Liver (tissue), 9 donors: ENCODE measurements around the genes TNNT1 and UBE2S.

- PRO-cap, 5 experiments, result peak in 4 of 5 experiments; most common minus-strand start chr19:54622569 (in 4)
- RAMPAGE, long total RNA, 2 experiments, result no peak in any of the 2 experiments
- RRBS, result no CpG with 5 or more reads among the region's 3 CpGs
These were observed 8.0 kb upstream of the LILRB1 start for GRCh38 chr19:54622283-54622774.

DNA sequence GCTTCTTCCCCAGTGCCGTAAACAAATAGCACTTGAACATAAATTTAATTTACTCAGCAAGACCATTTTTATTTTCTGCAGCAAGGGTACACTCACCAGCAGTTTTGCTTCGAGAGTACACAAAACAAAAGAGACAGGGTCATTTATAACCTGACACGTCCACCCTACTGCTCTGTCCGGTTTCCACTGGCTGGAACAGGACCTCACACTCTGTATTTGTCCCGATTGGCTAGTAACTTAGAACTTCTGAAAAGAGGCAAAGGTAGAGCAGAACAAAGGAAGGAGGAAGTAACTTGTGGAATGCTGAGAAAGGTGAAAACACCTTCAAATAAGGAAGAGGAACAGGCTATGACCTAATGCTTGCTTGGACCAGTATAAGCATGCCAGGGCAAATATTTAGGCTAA lies 2.4 kb upstream of the LILRB1 start:
- PRO-cap, 5 experiments, result no peak in any of the 5 experiments
- RAMPAGE, long total RNA, 2 experiments, result no peak in any of the 2 experiments
- RRBS, result no CpG with 5 or more reads among the region's 5 CpGs

DNA sequence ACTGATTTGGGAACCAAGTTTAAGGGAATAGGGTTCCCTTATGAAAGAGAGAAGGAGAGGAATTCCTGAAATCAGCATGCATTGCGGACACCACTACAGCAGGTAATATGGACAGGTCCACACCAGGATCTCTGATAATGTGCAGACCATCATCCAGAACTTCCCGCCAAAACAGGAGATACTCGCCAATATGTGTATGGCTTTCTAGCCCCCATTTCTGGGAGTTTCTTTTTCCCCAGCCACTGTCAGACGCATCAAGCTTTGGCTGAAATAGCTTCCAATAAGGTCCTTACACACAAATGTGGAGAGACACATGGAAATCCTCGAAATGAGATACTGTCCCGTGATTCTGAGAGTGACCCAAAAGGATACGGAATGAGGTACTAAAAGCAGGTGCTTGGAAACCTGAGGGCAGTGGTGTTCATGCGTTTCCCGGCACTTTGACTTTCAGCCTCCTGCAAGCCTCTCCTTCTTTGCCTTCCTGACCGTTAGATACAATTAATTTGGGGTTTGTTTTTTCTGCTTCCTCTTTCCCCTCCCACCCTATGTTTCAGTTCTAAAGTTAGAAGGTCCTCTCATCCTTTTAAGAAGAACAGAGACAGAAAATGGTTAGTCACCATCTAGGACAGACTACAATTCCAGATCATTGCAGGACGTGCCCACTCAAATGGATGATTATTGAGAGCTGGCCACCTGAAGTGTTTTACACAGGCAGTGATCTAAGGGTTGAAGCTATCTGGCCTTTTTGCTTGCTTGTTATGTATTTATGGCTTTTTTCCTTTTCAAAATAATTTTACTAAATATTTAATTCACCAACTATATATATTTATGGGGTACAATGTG lies 1.9 kb upstream of the LILRB4 start:
- PRO-cap, 5 experiments, result peak in 1 of 5 experiments; most common plus-strand start position 666 of the sequence (in 1); most common minus-strand start position 483 of the sequence (in 1)
- RAMPAGE, long total RNA, 2 experiments, result no peak in any of the 2 experiments
- RRBS, result no CpG with 5 or more reads among the region's 11 CpGs

DNA sequence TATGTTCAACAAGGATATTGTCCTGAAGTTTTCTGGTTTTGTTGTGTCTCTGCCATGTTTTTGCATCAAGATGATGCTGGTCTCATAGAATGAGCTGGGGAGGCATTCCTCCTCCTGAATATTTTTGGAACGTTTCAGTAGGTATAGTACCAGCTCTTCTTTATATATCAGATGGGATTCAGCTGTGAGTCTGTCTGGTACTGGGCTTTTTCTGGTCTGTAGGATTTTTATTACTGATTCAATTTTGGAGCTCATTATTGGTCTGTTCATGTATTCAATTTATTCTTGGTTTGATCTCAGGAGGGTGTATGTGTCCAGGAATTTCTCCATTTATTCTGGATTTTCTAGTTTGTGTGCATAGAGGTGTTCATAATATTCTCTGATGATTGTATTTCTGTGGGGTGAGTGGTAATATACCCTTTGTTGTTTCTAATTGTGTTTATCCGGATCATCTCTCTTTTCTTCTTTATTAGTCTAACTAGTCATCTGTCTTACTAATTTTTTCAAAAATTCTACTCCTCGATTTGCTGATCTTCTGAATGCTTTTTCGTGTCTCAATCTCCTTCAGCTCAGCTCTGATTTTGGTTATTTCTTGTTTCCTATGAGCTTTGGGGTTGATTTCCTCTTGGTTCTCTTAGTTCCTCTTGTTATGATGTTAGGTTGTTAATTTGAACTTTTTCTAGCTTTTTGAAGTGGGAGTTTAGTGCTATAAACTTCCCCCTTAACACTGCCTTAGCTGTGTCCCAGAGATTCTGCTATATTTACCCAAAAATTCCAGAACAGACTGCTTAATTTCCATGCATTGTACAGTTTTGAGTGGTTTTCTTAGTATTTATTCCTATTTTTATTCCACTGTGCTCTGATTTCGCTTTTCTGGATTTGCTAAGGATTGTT lies 3.2 kb downstream of the FCAR start:
- PRO-cap, 5 experiments, result no peak in any of the 5 experiments
- RAMPAGE, long total RNA, 2 experiments, result no peak in any of the 2 experiments
- RRBS, result no CpG with 5 or more reads among the region's 5 CpGs

DNA sequence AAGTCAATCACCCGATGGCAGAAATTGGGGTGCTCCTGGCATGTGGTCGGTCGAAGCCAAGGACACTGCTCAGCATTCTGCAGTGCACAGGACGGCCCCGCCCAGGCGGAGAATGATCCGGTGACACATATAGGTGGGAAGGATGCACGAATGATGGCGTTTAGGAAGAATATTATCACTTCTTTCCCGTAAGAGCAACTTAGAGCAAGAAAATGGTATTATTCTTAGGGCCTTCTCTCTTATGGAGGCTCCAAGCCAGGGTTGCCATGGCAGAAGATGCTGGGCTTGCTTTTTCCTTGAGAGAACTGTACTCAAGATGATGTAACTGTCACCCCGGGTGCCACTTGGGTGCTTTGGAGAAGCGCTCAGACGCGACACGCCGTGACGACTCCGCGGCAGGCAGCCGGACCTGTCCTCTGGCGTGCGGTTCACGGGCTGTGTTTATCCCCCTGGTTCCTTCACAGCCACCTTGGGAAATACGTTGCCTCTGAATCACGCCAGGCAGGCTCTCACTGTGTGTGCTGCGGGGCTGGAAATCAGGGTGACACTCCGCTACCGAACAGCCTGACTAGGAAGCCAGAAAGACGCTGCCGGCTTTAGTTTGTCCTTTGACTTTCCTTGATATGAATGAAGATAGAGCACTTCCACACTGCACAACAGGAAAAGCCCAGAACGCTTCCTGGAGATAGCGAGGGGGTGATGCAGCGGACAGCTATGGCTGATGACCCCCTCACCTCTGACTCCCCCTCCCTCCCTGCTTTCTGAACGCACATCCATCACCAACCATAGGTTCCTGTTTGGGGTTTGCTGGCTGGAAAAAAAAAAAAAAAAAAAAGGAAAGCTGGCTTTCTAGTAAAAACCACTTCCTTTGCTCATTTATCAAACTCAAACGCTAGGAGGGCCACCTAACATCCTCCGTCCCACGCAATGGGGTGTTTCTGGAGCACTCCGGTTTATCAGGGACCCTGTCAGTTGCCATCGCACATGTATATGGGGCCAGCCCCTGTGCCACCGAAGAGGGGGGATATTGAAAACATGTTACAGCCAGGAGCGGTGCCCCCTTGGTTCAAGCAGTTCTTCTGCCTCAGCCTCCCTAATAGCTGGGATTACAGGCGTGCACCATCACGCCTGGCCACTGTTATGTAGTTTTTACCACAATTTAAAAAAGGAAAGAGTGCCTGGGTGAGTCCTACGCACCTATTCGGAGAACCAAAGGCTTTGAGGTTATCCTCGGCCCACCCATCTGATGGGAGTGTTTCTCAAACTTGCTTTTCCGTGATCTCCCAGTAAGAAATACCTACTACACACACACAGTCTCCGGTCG lies 3.7 kb upstream of the GP6 start:
- PRO-cap, 5 experiments, result no peak in any of the 5 experiments
- RAMPAGE, long total RNA, 2 experiments, result no peak in any of the 2 experiments
- RRBS, result 36% methylated on average over 10 of the region's 49 CpGs

GRCh38 chr19:55098600-55099286 lies 18.7 kb downstream of the PPP1R12C start:
- PRO-cap, 5 experiments, result no peak in any of the 5 experiments
- RAMPAGE, long total RNA, 2 experiments, result no peak in any of the 2 experiments
- RRBS, result no CpG with 5 or more reads among the region's 27 CpGs

DNA sequence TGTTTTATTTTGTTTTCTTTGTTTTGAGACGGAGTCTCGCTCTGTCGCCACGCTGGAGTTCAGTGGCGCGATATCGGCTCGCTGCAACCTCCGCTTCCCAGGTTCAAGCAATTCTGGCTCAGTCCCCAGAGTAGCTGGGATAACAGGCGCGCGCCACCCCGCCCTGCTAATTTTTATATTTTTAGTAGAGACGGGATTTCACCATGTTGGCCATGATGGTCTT lies 515 bp upstream of the PPP1R12C start:
- PRO-cap, 5 experiments, result no peak in any of the 5 experiments
- RAMPAGE, long total RNA, 2 experiments, result no peak in any of the 2 experiments
- RRBS, result no CpG with 5 or more reads among the region's 14 CpGs

DNA sequence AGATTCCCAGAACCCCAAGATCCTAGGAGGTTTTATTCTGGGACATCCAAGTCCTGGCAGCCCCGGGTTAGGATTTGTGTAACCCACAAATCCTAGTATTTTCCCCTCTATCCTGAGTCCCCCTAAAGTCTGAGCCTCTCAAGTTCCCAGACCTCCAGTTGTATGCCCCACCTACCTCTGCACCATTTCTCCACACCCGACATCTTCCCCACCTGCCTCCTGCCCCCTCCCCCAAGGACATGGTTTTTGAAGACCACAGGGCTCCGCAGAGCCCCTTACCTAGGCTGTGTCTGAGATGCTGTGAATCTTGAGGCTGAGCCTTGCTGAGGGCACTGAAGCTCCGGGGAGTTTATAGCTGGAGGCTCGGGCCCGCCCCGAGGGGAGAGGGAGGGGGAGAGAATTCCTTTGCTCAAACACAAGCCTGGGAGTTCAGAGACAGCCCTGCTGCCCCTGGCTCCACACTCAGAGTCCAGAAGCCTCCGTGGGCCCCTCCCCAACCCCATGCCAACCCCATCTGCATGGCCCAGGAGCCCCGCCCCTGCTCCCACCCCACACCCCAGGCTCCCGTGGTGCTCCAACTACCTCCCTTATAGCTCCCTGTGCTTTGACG lies at the start of gene TNNT1:
Gene TNNT1 (minus strand): TSS at position 325 of the 610 bp plus-strand sequence.
- PRO-cap, 5 experiments, result no peak in any of the 5 experiments
- RAMPAGE, long total RNA, 2 experiments, result no peak in any of the 2 experiments
- RRBS, result no CpG with 5 or more reads among the region's 11 CpGs

- PRO-cap, 5 experiments, result no peak in any of the 5 experiments
- RAMPAGE, long total RNA, 2 experiments, result no peak in any of the 2 experiments
- RRBS, result 74% methylated on average over 4 of the region's 15 CpGs
These were observed 1.4 kb upstream of the TNNI3 start for GRCh38 chr19:55158657-55159549.

GRCh38 chr19:55223918-55224525 lies 4.5 kb downstream of the TMEM86B start:
- PRO-cap, 5 experiments, result no peak in any of the 5 experiments
- RAMPAGE, long total RNA, 2 experiments, result no peak in any of the 2 experiments
- RRBS, result no CpG with 5 or more reads among the region's 22 CpGs

GRCh38 chr19:55227062-55227683 lies 1.4 kb downstream of the TMEM86B start:
- PRO-cap, 5 experiments, result no peak in any of the 5 experiments
- RAMPAGE, long total RNA, 2 experiments, result no peak in any of the 2 experiments
- RRBS, result 88% methylated on average over 7 of the region's 24 CpGs

DNA sequence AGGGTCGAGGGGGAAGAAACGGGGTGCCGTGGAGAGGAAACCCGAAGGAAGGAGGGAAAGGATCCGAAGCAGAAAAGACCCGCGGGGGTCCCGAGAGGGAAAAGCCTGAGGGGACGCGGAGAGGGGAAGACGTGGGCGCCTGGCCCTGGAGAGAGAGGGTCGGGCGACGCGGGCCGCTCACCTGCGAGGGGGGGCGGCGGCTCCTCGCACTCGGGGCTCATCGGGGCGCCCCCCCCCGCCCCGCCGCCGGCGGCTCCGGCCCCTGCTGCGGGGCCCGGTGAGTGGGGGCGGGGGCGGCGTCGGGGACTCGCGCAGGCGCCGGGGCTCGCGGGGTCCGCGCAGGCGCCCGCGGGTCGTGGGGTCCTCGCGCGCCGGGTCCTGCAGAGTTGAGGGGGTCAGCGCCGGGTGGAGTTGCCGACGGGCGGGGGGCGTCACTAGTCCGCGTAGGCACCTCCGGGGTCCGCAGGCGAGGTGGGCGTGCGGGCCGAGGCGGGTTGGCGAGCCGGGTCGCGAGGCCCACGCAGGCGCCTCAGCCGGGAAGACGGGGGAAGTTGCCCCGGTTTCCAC lies 480 bp downstream of the PPP6R1 start:
- PRO-cap, 5 experiments, result no peak in any of the 5 experiments
- RAMPAGE, long total RNA, 2 experiments, result no peak in any of the 2 experiments
- RRBS, result 1% methylated on average over 37 of the region's 76 CpGs

DNA sequence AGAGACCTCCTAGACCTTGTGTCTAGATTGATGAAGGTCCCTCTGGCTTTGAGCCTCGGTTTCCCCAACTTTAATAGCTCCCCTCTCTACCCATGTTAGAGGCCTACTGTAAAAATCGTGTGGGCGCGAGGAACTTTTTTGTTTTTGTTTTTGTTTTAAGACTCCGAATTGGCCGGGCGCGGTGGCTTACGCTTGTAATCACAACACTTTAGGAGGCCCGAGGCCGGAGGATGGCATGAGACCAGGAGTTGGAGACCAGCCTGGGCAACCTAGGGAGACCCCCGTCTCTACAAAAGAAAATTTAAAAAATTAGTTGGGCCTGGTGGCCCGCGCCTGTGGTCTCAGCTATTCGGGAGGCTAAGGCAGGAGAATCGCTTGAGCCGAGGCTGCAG lies 736 bp upstream of the PPP6R1 start:
- PRO-cap, 5 experiments, result no peak in any of the 5 experiments
- RAMPAGE, long total RNA, 2 experiments, result no peak in any of the 2 experiments
- RRBS, result no CpG with 5 or more reads among the region's 17 CpGs

GRCh38 chr19:55276123-55277263 lies 3.4 kb downstream of the HSPBP1 start:
- PRO-cap, 5 experiments, result no peak in any of the 5 experiments
- RAMPAGE, long total RNA, 2 experiments, result no peak in any of the 2 experiments
- RRBS, result no CpG with 5 or more reads among the region's 26 CpGs

- PRO-cap, 5 experiments, result no peak in any of the 5 experiments
- RAMPAGE, long total RNA, 2 experiments, result no peak in any of the 2 experiments
- RRBS, result no CpG with 5 or more reads among the region's 18 CpGs
These were observed 19.1 kb downstream of the TMEM150B start for GRCh38 chr19:55305859-55306542.

- PRO-cap, 5 experiments, result no peak in any of the 5 experiments
- RAMPAGE, long total RNA, 2 experiments, result no peak in any of the 2 experiments
- RRBS, result no CpG with 5 or more reads among the region's 7 CpGs
These were observed 2.5 kb downstream of the COX6B2 start for GRCh38 chr19:55351986-55352425.

DNA sequence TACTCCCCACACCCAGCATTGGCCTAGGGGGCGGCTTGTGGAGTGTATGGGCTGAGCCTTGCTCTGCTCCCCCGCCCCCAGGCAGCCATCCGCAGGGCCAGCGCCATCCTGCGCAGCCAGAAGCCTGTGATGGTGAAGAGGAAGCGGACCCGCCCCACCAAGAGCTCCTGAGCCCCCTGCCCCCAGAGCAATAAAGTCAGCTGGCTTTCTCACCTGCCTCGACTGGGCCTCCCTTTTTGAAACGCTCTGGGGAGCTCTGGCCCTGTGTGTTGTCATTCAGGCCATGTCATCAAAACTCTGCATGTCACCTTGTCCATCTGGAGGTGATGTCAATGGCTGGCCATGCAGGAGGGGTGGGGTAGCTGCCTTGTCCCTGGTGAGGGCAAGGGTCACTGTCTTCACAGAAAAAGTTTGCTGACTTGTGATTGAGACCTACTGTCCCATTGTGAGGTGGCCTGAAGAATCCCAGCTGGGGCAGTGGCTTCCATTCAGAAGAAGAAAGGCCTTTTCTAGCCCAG lies 2.5 kb downstream of the RPL28 start:
- PRO-cap, 5 experiments, result no peak in any of the 5 experiments
- RAMPAGE, long total RNA, 2 experiments, result start-site peak on the minus strand in 1 of 2 experiments, centred at position 155 of the sequence, 42 reads per replicate
- RRBS, result no CpG with 5 or more reads among the region's 9 CpGs

- PRO-cap, 5 experiments, result no peak in any of the 5 experiments
- RAMPAGE, long total RNA, 2 experiments, result no peak in any of the 2 experiments
- RRBS, result 93% methylated on average over 4 of the region's 22 CpGs
These were observed 6.0 kb downstream of the UBE2S start for GRCh38 chr19:55401517-55402031.

- PRO-cap, 5 experiments, result peak in 5 of 5 experiments; most common plus-strand start chr19:55407879 (in 2); most common minus-strand start chr19:55407788 (in 5)
- RAMPAGE, long total RNA, 2 experiments, result no peak in any of the 2 experiments
- RRBS, result 2% methylated on average over 28 of the region's 114 CpGs
These were observed at the start of gene UBE2S for GRCh38 chr19:55407561-55408758. Gene UBE2S (minus strand): TSS chr19:55407788.

DNA sequence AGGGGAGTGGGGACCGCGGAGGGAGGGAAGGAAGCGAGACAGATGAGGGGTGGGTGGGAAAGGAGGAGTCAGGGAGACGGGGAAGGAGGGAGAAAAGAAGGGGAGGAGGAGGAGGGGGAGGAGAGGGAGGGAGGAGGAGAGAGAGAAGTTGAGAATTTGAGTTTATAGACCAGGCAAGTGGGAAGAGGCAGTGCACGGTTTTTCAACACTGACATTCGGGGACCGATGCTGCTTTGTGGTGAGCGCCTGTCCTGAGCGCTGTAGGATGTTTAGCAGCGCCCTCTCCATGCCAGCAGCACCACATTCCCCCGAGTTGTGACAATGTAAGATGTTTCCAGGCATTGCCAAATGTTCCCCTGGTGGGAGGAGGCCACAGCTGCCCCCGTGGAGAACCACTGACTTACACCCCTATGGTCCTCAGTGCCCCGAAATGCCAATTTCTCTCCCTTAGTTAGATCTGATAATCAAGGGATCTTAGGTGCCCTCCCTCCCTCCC lies 311 bp upstream of the SHISA7 start:
- PRO-cap, 5 experiments, result no peak in any of the 5 experiments
- RAMPAGE, long total RNA, 2 experiments, result no peak in any of the 2 experiments
- RRBS, result no CpG with 5 or more reads among the region's 13 CpGs